LUHMES (cell line): ENCODE measurements around a stretch of chr2.

DNA sequence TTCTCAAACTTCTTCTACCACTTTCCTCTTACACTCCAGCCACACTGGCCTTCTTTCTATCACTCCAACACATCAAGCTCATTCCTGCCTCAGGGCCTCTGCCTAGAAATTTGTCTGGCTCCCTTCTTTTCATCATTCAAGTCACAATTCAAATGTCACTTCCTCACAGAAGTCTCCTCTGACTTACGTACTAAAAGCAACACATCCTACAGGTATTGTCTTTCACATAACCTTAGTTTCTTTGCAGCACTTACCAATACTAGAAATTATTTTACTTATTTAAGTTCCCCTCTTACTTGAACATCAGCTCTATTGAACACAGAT, 1.8 kb downstream of the ASB3 start:
- PRO-cap: no peak

DNA sequence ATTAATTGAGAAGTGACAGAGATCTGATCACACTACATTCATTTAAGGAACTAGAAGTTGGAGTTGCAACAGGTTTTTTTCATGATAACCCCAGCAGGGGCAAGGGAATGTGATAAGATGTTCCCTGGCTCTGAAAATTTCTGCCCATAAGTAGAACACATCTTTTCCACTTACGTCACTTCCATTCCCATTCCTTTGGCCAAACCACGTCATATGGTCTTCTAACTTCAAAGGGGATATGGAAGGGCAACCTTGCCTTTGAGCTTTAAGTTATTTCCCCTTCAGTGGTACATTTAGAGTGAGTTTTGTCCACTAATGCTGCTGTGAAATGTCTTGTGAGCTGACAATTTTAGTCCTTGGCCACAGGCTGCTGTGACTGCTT, 29.7 kb downstream of the ACYP2 start:
- PRO-cap: no peak

GRCh38 chr2:54103840-54104203, 132.9 kb downstream of the ACYP2 start:
- PRO-cap: no peak

DNA sequence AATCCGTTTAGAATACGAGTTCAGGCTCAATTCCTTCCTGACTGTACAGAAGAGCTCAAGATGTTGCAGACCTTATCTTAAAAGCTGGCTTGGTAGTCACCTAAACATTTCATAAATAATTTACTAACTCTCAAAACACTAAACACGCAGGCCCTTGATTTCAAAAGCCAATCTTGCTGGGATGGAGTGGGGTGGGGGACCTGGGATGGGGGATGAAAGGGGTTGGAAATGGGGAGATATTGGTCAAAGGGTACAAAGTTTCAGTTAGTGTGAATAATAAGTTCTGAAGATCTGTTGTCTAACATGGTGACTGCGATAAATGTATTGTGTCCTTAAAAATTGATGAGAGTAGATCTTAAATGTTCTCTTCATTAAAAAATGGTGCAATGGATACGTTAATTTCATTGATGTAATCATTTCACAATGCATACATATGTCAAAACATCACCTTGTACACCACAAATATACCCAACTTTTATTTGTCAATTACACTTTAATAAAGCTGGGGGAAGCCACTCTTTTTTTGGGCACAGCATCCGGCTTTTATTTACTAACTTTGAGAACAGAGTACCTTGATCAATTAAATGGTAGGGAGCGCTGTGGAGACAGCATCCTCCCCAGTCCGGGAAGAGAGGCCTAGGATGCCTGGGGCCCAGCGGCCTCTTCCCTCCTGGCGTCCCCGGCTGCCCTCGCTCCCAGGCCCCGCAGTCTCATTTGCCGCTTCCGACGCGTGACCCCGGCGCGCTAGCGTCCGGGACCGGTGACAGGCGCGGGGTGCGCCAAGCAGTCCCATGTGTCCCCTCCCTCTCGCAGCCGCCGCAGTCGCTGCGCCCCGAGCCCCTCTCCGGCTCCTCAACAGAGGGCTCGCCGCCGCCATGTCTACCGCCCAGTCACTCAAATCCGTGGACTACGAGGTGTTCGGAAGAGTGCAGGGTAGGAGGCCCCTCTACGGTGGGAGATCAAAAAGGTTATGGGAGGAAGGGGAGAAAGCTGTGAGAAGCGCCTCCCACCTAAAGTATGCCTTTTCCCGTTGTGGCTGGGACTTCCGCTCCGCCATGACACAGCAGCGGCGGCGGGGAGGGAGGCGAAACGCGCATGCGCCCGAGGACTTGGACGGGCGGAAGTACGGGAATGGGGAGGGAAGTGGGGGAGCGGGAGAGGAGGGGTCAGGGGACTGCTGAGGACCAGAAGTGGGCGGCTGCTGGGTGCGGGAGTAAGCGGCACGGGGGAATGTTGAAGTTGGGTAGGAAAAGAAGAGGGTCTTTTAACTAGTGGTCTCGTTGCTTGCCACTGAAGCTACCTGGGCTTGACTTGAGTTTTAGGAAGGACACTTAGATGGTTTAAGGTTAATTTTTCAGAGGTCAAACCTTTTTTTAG, 140.7 kb downstream of the TSPYL6 start:
- PRO-cap: unidirectional peak, plus-strand start at position 619 of the sequence; bidirectional peak, plus-strand start at position 1,186 of the sequence, minus-strand start at position 912 of the sequence

DNA sequence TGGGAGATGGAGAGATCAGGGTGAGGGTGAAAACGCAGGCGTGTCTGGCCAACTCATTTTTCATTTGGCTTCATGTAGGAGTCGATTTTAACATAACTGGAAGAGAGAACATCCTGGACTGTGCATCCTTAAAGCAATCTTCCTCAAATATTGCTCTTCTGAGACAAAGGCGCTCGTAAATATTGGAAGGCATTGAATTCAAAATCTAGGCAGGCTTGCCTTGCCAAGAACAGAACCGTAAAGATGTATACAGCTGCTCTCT, 34.6 kb upstream of the TSPYL6 start:
- PRO-cap: no peak

- PRO-cap: no peak
Measured at GRCh38 chr2:54432261-54432668, 23.9 kb upstream of the SPTBN1 start.

DNA sequence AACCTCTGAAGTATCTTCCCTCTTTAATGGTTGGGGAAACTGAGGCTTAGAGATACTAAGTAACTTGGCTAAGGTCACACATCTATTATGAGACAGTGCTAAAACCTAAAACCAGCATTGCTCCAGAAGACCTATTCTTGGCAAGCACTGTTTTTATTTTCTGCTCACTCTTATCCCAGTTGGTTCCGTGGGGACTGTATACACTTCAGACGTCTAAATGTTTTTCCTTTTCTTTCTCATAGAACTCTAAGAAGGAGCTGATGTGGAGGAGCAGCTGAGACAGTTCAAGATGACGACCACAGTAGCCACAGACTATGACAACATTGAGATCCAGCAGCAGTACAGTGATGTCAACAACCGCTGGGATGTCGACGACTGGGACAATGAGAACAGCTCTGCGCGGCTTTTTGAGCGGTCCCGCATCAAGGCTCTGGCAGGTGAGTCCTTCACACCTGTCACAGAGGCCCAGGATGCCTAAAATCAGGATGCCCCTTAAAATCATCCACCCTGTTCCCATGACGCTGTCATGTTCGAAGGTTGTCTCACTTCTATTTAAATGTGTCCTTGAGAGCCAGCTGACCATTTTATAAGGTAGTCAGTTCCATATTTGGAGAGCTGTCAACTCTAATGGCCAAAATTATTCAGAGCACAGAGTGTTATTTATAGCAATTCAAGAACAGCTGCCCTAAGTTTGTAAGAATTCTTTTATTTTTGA, 70.2 kb downstream of the SPTBN1 start:
- PRO-cap: no peak

DNA sequence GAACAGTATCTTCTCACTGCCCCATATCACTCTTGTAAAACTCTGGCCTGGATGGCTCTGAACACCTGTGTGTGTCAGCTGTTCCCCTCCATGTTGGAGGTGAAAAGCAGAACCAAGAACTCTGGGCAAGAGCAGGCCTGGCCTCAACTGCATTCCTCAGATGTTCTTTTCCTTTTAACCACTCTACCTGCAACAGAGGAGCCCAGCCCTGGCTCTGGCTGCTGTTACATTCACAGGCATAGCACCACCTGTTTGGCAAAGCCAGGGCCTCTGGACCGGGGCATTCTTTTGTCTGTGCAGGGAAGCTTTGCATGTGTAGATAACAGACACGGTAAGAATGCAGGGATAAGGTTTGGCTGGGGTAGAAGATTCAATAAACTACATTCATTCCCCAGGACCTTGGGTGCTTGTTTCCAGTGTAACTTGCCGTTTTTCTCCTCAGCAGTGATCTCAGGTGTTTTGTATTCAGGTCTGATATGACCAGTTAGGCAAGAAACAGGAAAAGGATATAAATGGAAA, 95.1 kb downstream of the SPTBN1 start:
- PRO-cap: no peak

GRCh38 chr2:54624514-54625123, 98.8 kb upstream of the EML6 start:
- PRO-cap: no peak

DNA sequence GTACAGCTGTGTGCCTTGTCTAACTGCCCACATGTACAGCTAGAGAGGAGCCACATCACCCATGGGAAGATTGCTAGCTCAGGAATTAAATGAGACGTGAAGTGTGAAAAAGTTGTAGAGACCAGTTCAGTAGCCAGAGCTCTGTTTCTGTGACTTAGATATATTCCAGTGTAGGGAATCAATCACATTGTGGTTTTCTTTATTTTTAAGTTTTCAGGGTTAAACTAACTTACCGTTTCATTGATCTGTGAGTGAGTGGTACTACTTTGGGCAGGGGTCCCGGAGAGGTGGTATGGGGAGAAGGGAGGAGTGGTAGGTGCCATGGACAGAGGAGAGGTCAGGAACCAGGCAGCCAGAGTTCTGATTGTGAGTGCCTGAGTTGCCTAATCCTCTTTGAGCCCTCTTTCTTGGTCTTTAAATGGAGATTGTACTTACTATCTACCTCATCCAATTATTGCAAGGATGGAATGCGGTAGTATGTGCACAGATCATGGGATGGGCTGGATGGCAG, 97.1 kb upstream of the EML6 start:
- PRO-cap: no peak

DNA sequence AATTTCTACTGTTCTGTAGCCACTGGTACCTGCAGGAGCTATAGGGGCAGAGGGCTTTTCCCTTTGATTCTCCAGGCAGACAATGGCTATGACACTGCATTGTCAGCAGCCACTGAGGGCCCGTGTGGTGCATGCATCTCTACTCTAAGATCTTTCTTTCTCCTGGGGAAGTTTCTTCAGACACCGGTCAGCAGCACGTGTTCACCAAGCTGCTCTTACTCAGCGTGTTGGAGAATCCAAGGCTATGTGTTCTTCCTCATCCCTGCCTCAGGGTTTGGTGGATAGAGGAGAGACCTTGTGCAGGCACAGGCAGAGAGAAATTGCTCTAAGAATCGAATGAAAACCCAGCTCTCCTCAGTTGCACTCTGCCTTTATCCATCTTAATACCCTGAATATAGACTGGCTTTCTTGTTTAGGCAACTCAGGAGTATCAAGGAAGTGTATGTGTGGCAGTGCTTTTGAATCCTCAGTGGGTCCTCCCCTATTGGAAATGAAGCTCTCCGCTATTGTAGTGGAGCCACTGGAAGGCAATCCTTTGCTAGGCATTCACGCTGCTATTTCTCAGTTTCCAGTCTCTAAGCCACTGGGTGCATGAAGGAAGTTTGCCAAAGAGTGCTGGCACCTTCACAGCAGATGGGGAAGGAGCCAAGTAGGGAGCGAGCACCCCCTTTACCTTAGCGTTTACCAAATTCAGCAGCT, 86.9 kb upstream of the EML6 start:
- PRO-cap: no peak

DNA sequence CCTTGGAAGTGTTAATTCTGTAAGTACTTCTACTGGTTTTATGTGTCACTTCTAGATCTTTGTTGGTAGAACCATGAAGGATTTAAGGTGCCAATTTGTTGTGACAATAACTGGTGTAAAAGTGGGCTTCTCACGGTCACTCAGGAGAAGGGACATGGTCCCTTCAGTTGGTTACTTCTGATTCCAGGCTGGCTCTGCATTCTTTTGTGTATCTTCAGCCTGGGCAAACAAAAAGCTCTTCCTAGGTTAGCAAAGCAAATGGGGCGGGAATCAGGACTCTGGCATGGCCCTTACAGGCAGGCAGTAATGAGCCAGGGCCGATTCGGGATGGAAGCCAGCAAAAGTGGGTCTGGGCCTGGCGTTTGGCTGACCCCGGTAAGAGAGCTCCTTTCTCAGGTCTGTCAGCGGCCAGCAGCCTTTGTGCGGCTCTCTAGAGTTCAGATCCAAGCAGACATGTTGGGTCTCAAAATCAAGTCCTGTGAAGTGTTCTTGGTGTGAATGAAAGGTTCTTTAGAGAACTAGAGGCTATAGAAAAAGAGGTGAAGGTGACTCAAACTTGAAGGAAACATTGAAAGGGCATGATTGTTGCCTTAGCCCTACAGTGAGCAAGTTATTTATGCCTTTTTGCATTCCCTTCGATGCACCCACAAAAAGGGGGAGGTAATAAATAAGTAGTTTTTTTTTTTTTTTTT, 81.5 kb upstream of the EML6 start:
- PRO-cap: no peak

DNA sequence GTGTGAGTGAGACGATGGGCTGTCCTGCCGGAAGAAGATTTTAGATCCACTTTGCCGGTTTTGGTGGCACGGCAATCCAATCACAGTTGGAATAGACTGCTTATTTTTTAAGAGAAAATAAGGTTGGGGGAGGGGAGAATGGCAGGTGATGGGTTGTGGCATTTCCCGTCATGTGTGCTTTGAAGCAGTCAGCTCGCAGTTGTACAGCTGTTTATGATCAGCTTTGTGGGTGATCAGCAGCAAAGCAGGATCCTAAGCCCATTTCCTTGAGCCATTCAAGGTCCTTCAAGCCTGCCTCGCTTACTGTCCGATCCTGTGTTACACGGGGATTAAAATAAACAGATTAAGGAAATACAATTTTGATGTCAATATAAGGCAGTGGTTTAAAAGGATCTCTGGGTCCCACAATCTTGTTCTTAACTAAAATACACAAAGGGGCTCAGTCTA, 152.3 kb downstream of the RTN4 start:
- PRO-cap: no peak

DNA sequence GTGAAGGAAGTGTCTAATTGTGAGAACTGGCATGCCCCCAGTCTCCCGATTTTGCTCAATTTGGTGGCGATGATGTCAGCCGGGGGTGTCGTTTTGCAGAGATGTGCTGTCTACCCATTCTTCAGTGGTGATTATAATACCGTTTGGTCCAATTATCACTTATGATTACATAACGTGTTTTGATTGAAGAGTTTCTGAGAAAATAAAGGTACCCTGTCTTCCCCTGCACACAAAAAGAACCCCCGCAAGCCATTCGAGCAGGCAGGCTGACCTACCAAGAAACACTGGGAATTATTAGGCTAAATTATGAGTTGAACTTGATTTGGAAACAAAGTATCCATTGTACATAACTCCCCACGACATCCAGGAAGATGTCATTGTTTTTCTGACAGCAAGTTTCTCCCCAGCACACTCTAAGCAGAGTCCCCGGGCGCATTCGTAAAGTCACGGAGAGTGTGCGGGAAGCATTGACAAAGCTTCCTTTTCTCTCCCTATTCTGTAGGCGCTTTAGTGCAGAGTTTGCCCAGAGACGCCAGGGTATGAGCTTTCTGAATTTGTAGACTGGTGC, 102.9 kb downstream of the RTN4 start:
- PRO-cap: no peak

DNA sequence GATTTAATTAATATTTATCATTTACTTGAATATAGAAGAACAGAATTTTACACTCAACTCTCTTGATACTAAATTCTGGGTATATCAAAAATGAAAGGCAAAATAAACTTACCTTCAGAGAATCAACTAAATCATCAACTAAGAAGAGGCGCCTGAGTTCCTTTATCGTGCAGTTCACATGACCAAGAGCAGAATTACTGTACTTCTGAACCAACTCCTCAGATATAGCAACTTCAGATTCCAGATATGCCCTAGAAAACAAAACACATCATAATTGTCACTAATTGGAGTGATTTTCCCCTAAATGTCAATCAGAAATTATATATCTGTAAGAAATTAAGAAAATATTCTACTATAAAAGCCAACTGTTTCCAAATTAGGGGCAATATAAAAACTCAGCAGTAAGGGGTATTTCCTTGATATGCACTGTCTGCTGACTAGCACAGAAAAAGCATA, 67.8 kb downstream of the RTN4 start:
- PRO-cap: no peak

- PRO-cap: no peak
Measured at GRCh38 chr2:55006793-55007708, 43.2 kb downstream of the RTN4 start.

- PRO-cap: no peak
Measured at GRCh38 chr2:55010829-55011433, 39.3 kb downstream of the RTN4 start.

DNA sequence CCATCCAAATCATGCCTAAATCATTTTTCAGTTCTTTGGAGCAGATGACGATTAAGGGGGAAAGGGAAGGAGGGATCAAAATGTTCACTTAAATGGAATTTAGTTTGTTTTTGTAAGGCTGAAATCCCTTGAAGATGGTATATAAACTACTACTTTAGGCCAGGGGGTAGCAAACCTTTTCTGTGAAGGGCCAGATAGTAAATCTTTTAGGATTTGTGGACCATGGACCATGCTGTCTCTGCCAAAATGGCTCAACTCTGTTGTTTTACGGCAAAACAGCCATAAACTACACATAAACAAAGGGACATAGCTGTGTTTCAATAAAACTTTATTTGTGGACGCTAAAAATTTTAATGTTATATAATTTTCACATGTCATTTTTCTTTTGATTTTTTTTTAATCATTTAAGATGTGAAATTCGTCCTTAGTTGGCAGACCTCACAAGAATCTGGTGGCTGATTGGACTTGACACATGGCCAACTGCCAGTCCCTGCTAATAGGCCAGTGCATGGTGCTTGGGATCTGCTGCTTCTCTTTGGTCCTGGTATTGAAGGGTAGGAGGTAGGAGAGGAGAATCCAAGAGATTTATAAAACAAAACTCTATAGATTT, 52.0 kb upstream of the RTN4 start:
- PRO-cap: no peak

DNA sequence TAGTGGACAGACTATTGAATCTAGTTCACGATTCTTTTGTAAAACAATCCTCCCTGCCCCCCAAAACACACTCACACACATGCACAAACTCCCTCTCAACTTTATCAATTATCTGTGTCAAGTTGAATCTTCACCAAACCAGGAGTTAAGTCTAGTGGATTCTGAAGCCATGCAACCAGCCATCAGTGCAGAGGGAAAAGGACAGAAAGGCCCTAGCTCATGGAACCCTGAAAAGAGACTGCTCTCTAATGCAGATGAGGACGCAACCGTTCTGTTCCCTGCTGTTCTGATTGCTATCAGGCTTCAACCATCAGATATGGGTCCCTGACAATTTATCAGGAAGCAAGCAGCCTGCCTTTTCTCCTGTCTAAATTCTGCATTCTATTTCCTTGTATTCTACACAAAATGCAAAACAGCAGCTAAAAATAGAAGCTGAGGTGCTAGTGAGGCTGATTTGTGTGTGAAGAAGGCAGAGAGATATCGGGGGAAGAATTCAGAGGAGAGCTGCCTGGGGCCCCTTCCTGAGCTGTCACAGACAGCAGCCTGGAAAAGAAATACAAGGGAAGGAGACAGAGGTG, 68.4 kb upstream of the RTN4 start:
- PRO-cap: no peak

DNA sequence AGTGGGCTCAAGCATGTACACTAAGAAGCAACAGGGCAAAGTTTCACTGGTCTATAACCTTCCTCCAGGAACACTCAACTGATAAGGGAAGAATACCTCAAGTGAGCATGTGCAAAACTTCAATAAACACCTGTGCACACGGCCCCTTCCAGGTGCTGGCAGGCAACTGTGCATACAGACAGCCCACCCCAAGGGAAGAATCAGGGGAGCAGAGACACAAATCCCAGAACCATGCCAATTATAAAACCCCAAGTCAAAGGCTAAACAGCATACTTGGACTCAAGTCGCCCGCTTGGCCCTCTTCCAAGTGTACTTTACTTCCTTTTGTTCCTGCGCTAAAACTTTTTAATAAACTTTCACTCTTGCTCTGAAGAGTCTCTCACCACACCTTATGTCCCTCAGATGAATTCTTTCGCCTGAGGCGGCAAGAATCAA, 85.9 kb upstream of the RTN4 start:
- PRO-cap: no peak